Subcutaneous preadipocyte (primary cell): ENCODE measurements around the genes GADL1 and GPD1L.

- CAGE, long polyA plus RNA: no peak
Observed at GRCh38 chr3:30289351-30289784, 317.0 kb upstream of the TGFBR2 start.

DNA sequence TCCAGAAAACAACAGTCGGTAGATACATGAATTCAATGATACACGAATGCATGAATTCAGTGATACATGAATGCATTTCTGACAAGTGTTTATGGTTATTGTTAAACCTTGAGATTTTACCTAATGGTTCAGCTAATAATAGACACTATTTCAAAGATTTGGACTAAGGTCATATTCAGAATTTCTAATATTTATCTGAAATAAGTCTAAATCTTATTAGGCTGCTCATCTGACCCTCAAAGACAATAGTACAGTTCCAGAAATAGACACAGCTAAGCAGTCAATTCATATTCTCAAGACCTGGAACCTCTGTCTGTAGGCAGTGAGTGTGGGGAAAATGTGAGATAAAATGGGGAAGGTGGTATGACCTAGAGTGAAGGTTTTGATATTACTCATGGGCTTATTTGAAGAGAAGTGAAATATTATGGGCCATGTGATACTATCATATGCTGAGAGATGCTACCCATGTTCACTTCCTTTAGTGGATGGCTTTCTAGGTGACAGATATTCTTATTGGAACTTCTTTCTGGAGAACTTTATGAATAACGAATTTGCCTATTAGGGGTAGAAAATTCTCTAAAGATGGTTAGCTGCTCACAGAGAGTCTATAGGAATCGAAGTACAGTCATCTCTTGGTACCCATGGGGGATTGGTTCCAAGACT lies 33.5 kb downstream of the TGFBR2 start:
- CAGE, long polyA plus RNA: no peak

- CAGE, long polyA plus RNA: no peak
Observed at GRCh38 chr3:30656548-30657149, 50.2 kb downstream of the TGFBR2 start.

GRCh38 chr3:30658408-30659059 lies 52.1 kb downstream of the TGFBR2 start:
- CAGE, long polyA plus RNA: no peak

DNA sequence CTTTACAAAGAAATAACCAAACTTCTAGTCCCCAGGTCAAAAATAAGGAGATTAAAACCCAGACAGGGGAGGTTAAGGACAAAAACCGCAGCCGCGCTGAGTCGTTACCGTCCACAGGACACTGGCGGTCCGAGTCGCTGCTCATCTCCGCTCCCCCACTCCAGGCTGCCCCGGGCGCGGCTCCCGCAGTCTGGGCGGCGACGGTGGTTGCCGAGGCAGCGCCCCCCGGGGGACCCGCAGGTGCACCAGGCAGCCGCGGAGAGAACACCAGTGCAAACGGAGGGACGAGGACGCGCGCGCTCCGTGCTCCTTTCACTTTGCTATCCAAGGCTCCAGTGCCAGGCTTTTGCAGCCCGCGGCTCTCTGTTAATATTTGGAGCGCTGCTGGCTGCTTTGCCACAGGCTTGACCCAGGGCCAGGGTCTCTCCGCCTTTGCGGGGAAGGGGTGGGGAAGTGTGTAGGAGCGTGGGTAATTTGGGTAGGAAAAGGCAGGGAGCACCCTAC lies at the start of gene GADL1:
GADL1 (minus strand) TSS at position 192 of the 504 bp plus-strand sequence.
- CAGE, long polyA plus RNA: no peak

DNA sequence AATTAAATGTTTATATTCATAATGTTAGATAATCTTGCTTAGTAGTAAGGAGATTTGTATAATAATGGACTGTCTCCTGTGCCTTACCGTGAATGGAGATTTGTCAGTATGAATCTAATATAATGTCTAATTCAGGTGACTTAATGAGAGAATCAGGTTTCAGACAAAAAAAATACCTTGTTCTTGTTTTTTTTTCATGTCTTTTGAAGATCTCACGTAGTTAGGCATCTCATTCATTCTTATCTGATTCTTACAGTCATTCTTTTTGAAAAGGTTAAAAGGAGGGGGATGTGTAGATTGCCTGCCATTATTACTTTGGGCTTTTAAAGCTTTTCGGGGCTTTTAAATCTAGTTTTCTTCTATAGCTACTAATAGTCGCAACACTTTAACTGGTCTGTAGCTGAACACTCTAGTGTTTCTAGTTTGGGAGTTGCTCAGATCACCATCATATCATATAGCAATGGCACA lies 3.2 kb downstream of the STT3B start:
- CAGE, long polyA plus RNA: no peak

DNA sequence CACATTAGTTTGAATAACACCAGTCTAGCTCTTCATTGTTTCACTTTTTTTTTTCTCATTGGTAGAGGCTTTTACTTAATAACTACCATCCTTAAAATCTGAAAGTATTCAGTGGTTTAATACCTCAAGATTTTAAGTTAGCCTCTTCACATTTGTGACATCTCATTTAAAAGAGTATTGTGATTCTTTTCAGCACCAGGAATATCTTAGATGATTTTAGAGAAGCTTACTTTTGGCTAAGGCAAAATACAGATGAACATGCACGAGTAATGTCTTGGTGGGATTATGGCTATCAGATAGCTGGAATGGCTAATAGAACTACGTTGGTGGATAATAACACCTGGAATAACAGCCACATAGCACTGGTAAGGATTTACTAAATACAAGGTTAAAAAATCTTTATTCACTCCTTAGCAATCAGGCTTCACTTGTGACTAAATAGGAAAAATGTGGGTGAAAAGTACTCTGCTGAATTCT lies 92.0 kb downstream of the STT3B start:
- CAGE, long polyA plus RNA: no peak

GRCh38 chr3:31696393-31697230 lies 163.9 kb downstream of the STT3B start:
- CAGE, long polyA plus RNA: no peak

- CAGE, long polyA plus RNA: no peak
Observed at GRCh38 chr3:31960944-31961648, 20.0 kb downstream of the OSBPL10 start.

GRCh38 chr3:32106031-32106790 lies at the start of gene GPD1L:
TSS of gene GPD1L (plus strand) at chr3:32106620.
- CAGE, long polyA plus RNA: no peak

- CAGE, long polyA plus RNA: no peak
Observed at GRCh38 chr3:32213385-32213739, 25.1 kb upstream of the CMTM8 start.

GRCh38 chr3:32237632-32238427 lies 650 bp upstream of the CMTM8 start:
- CAGE, long polyA plus RNA: no peak

- CAGE, long polyA plus RNA: no peak
Observed at GRCh38 chr3:32401097-32402287, 9.8 kb downstream of the CMTM7 start.

GRCh38 chr3:32467341-32467593 lies 35.4 kb downstream of the CMTM6 start:
- CAGE, long polyA plus RNA: no peak

DNA sequence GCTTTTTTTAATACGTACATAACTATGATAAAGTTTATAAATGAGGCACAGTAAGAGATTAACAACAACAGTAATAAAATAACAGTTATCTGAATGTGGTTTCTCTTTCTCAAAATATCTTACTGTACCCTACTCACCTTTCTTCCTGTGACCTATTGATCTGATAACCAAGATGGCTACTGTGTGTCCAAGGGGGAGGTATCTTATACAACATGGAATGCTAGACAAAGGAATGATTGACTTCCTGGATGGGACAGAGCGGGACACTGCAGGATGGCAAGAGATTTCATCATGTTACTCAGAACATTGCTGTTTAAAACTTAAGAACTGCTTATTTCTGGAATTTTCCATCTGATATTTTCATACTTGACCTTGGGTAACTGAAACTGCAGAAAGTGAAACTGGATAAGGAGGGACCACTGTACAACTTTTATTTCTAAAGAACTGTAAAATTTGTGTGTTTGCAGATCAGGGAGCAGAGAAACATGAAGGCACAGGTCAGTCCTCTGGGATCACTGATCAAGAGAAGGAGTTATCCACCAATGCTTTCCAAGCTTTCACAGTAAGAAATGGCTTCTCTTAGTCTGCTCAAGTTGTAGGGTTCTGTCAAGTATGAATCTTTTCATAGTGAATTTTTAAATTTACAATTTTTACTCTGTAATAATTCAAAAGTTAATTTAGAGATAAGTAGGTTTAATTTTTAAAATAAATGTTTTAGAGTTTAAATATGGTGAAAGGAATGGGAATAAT lies 18.6 kb downstream of the CNOT10 start:
- CAGE, long polyA plus RNA: no peak

GRCh38 chr3:32781198-32782042 lies 36.4 kb upstream of the TRIM71 start:
- CAGE, long polyA plus RNA: no peak

GRCh38 chr3:32816953-32817603 lies 719 bp upstream of the TRIM71 start:
- CAGE, long polyA plus RNA: no peak

- CAGE, long polyA plus RNA: no peak
Observed at GRCh38 chr3:32918024-32918469, 33.4 kb upstream of the CCR4 start.

DNA sequence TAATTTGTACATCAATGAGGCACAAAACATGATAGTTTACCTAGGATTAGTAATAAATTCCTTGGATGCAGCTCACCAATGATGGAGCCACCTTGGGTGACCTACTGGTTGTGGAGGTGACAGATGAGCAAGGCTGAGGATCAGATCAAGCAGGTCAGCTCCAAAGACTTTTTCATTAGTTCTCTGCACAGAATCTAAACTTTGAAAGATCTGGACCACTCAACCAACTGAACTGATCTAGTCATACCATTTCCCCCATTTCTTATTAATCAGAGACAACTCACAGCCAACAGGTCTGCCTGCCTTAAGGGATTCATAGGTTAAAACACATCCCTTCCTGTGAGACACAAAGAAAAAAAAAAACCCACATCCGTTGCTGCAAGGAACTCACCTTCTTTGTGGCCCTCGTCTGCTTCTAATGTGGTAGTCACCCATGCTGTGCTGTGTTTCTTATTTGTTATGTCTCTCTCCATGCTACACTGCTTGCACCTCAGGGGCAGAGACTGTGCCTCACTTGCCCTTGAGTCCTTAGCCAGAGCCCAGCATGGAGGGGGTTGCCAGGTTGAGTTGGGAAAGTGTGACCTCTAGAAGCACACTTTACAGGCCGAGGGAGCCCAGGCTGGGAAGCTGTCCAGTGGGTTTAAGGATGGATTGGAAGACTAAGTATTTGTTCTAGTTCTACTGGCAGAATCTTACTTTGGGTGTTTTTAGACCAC lies 49.2 kb downstream of the GLB1 start:
- CAGE, long polyA plus RNA: no peak

GRCh38 chr3:33055150-33055519 lies 41.8 kb downstream of the GLB1 start:
- CAGE, long polyA plus RNA: no peak